ENCODE data around the gene C1orf210.

DNA sequence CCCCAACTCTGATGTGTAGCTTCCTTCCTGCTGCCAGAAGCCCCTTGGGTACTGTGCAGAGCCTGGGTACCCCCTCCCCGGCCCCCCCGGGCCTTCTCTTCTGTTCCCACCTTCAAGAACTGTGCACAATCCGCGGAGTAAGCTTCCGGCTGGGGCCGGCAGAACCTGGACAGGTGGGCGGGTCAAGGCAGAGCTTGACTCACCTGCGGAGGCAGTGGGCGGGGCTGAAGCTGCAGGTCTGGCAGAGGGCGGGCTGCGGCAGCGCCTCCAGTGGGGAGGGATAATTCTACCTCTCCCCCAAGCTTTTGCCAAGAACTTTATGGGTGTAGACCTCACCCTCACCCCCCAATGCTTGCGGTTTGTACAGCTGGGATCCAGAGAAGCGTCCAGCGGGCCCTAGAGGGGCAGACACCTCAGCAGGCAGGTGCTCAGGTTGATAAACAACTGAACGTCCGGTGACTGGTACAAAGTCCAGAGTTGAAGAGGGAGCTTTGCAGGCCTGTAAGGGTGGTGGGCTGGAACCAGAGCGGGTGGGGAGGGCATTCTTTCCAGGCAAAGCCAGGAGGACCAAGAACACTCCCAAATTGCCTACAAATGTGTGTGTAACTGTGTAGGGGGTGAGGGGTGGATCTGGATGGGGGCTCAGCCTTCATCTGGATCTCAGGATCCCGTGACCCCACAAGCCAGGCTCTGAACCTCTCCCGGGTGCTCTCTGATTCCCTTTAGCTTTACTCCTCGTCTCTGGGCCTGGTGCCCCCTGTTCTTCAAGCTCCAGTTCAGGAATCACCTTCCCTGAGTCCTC lies at the start of gene C1orf210:
Gene C1orf210, minus strand, starts transcription at position 139 of the 802 bp plus-strand sequence.
- RRBS: 0% methylated on average over 3 of the region's 21 CpGs

- RRBS: no CpG with 5 or more reads among the region's 8 CpGs
These were observed 2.5 kb downstream of the TIE1 start for GRCh38 chr1:43303116-43303783.

- RRBS: no CpG with 5 or more reads among the region's 2 CpGs
These were observed 7.6 kb downstream of the MPL start for GRCh38 chr1:43345277-43345605.

DNA sequence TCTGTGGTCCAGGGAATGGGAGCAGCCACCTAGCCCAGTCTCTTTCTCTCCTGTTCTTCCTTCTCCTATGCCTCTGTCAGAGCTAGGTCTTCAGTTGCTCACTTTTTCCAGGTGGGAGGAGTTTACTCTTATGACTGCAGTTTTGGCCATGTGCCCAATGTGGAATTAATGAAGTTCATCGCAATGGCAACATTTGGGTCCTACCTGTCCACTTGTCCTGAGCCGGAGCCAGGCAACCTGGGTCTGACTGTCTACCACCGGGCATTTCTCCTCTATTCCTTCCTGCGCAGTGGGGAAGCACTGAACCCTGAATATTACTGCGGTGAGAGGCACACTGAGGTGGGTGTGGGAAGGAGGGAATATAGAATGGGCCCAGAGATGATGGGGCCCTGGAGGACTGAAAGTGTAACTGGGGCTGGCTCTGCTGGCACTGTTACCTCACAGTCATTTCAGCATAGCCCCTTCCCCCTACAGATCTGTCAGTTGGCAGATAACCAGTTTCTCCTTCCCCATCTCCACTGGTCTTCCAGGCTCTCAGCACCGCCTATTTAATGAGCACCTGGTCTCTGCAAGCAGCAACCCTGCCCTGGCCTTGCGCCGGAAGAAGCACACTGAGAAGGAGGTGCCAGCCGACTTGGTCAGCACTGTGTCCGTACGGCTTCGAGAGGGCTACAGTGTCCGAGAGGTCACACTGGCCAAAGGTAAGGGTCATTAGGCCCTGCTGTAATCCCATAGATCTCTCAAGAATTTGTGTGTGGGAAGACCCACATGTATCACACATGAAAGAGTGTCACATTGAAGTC lies 30.1 kb downstream of the SZT2 start:
- RRBS: no CpG with 5 or more reads among the region's 13 CpGs

GRCh38 chr1:43435002-43435716 lies 18.6 kb downstream of the HYI start:
- RRBS: no CpG with 5 or more reads among the region's 10 CpGs

- RRBS: no CpG with 5 or more reads among the region's 5 CpGs
These were observed 4.7 kb downstream of the HYI start for GRCh38 chr1:43448979-43449428.

GRCh38 chr1:43452193-43452556 lies 1.6 kb downstream of the HYI start:
- RRBS: no CpG with 5 or more reads among the region's 7 CpGs

DNA sequence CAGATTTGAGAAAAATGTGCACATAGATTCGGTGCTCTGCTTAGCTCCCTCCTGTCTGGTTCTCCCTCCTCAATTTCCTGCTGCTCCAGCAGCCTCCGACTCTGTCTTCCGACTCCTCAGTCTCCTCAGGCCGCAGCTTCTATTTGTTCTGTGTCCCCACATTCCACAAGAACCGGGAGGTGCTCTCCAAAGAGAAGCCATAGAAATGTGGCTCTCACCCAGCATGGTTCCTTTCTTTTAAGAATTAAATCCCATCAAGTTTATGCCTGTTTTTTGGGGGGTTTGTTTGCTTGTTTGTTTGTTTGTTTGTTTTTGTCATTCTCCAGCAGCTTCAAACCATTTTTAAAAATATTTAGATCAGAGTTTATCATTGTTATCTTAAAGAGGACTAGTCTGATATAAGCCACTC lies 36.5 kb upstream of the PTPRF start:
- RRBS: no CpG with 5 or more reads among the region's 5 CpGs

GRCh38 chr1:43531206-43532019 lies 730 bp downstream of the PTPRF start:
- RRBS: 1% methylated on average over 26 of the region's 96 CpGs

DNA sequence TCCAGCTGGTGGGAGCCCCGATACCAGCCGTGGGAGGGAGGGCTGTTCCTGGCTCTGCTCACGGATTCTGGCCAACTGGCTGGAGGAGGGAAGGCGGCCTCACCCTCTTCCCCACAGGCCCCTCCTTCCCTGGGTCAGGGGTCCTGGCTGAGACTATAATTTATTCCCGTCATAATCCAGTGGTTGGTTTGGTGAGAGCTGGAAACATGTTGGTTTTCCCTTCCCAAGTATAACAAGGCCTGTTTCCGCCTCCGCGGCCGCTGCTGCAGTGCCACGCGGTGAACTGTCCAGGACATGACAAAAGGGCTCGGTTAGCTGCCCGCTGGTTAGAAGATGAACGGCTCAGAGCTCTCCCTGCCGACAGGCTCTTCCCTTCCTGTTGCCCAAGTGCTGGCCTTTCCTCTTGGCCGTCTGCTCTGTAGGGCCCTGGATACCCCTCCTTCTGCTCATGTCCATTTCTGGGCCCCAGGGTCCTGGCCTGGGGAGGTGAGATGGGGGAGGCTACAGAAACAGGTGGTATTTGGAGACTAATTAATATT lies 10.1 kb downstream of the PTPRF start:
- RRBS: no CpG with 5 or more reads among the region's 16 CpGs

GRCh38 chr1:43590941-43591679 lies 58.8 kb upstream of the KDM4A start:
- RRBS: no CpG with 5 or more reads among the region's 51 CpGs

- RRBS: no CpG with 5 or more reads among the region's 15 CpGs
These were observed 53.6 kb upstream of the KDM4A start for GRCh38 chr1:43596173-43597008.

- RRBS: no CpG with 5 or more reads among the region's 22 CpGs
These were observed 33.7 kb upstream of the KDM4A start for GRCh38 chr1:43615971-43617006.

- RRBS: no CpG with 5 or more reads among the region's 5 CpGs
These were observed 61.2 kb upstream of the ARTN start for GRCh38 chr1:43872328-43872943.

DNA sequence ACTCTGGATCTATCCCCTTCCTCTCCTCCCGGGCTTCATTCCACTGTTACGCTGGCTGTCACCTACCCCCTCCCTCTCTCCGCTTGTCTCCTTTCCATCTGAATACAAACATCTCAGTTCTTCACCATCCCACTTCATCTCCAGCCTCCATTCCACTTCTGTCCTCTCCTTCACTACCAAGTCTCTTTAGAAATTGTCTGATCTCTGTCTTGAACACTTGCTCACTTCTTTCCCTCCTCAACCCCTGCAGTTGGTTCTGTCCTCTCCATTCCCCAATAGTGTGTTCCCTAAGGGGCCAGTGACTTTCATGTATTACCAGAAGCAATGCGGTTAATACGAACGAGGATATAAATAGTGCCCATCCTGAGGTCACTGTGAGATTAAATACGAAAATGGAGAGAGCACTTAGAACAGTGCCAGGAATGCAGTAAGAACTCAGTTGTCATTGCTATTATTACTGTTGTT lies 53.1 kb upstream of the ARTN start:
- RRBS: no CpG with 5 or more reads among the region's 7 CpGs

DNA sequence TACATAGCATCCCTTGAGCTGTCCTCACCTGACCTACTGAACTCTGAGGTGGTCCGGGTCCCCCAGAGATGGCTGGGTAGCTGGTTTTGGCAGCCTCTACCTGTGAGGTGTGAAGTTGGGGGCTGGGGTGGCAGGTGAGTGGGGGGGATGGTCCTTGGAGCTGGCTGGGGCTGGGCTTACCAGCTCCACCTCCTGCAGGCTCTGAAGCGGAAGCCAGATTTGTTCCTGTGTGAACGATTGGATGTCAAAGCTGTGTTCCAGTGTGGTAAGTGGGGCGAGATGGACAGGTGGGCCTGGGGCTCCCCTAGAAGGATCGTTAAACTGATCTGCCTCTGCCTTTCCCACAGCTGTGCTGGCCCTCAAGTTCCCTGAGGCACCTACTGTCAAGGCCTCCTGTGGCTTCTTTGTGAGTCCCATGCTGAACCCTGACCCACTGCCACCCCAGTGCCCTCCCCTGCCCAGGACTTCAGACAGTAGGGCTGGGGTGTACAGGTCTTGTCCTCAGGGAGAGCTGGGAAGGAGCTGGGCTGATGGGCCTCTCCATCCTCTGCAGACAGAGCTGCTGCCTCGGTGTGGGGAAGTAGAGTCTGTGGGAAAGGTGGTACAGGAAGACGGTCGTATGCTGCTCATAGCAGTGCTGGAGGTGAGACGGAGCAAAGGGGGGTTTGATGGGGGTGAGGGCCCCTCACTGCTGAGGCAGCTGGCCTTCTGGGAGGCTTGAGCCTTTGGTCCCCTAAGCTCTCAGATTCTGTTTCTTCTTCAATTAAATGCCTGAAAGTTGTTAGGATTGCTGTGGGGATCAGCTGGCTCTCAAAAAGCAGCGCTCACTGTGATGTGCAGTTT lies 3.2 kb upstream of the DPH2 start:
- RRBS: no CpG with 5 or more reads among the region's 10 CpGs

DNA sequence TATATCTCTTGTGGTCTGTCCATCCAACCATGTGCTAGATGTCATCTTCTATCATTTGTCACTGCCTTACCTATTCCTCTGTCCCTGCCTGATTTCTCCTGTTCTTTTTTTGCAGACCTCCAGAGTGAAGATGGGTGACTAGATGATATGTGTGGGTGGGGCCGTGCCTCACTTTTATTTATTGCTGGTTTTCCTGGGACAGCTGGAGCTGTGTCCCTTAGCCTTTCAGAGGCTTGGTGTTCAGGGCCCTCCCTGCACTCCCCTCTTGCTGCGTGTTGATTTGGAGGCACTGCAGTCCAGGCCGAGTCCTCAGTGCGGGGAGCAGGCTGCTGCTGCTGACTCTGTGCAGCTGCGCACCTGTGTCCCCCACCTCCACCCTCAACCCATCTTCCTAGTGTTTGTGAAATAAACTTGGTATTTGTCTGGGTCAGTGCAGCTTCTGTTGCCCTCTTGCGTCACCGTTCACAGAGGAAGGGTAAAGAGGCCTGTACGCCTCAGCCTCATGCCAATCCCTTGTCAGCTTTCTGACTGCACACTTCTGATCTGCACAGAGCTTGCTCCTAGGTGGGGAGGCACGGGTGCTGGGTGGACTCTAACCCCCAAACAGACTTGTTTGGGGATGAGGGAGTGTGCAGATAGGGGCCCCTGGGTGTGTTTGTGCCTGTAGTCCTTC lies 1.0 kb upstream of the B4GALT2 start:
- RRBS: no CpG with 5 or more reads among the region's 9 CpGs

DNA sequence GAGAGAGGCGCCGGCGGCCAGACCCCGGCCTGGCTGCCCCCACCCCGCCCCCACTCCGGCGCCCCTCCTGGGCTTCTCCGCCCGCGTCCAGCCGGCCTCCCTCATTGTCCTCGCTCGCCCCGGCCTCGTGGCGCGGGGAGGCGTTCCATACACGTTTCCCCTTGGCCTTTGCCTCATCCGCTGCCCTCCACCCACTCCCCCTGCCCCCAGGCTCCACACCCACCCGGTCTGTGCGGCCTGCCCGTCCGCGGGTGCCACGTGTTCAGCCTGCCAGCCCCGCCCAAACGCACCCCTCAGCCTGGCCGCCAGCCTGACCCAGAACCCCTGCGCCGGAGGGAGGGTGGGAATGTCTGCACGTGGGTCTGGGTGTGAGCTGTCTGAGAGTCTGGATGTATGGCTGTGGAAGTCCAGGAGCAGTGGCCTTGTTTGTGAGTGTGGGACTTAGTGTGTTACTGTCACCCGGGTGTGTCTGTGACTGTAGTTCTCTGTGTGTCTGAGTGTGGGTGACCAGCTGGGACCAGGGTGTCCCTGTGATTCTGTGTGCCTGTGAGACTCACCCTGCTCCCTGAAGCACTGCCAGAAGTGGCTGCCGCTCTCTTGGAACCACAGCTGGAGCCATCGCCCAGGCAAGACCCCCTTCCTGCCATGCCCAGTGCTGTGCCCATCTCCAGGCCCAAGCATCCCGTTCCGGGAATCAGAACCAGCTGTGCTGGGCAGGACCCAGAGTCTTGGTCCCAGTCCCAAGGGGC lies 783 bp downstream of the B4GALT2 start:
- RRBS: under 1% methylated on average over 20 of the region's 37 CpGs

DNA sequence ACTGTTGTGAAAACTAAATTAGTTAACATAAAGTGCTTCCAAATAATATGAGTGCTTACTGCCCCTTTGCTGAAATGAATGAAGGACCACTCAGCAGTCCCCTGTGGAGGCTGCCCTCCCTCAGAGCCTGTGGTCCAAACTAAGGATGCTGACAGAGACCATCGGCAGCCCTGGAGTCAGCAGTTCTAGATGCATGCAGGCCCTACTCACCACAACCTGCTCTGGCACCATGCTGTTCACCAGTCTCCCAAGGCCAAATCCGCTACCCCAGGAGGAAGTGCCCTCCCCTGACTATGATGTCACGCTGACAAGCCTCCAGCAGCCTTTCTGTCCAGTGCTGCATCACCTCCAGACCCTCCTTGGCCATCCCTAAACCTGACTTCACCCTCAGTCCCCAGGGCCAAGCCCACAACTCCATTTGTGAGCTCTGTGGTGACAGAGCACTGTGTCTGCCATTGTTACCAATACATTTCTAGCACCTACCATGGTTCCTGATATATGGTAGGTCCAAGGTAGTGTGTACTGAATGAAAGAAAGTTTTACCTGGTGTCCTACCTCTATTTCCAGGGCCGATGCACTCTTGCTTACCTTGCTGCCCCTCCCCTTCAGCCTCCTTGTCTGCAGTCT lies 30.9 kb downstream of the DMAP1 start:
- RRBS: no CpG with 5 or more reads among the region's 4 CpGs

- RRBS: 31% methylated on average over 6 of the region's 14 CpGs
These were observed 131.4 kb downstream of the TMEM53 start for GRCh38 chr1:44542883-44543301.